Bronchus fibroblast of lung (primary cell): ENCODE measurements around the genes FASTKD1 and CYBRD1.

GRCh38 chr2:169570131-169570768 lies 3.4 kb downstream of the FASTKD1 start:
- RAMPAGE, long total RNA = no peak

DNA sequence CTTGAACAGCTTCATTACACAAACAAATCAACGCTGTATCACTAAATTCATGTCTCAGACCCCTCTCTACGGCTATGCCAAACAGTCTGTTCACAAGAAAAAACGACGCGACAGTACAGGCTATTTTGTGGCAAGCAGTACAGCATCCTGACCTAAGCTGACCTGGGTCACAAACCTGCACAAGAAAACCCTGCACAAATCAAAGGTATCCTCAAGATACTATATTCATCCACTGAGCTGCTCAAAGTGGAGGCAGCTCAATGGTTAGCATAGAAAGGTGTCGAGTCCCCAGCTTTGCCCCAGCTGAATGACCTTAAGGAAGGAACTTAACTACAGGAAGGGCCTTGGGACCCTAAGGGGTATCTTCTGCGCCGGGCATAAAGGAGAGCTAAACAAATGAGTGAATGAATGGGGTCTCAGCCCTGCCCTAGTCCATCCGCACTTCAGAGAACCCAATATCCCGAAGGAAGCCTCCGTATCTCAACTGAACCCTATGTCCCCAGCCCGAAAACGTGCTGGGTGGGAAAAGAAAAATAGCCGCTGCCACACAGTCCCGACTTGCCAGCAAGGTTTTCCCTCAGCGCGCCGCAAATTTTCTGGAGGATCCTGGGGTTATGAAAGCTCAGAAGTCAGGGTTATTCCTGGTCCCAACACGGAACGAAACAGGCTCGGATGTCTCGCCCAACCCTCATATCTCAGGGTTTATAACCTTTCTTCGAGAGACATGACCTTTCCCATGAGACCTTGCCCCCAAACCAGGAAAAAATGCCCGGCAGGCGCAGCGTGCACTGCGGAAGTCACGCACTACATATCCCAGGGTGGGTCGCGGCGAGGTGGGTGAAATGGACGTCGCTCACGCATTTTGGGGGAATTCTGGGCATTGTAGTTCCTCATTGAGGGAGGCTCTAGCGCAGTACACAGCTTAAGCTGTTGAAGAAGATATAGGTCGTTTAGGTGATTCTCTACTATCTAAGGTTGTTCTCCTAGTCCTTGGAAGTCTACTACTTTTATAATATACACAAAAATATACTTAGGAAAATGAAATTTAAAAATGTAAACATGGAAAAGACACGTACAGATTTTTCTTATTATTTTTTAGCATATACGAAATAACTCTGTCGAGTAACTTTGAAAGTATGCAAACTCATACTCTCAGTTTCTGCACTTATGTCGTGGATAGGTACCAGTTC lies at the start of gene FASTKD1:
Gene FASTKD1, minus strand, starts transcription at position 759 of the 1,190 bp plus-strand sequence.
- RAMPAGE, long total RNA = no peak

- RAMPAGE, long total RNA = no peak
These were observed 27.9 kb downstream of the KLHL23 start for GRCh38 chr2:169761360-169762069.

DNA sequence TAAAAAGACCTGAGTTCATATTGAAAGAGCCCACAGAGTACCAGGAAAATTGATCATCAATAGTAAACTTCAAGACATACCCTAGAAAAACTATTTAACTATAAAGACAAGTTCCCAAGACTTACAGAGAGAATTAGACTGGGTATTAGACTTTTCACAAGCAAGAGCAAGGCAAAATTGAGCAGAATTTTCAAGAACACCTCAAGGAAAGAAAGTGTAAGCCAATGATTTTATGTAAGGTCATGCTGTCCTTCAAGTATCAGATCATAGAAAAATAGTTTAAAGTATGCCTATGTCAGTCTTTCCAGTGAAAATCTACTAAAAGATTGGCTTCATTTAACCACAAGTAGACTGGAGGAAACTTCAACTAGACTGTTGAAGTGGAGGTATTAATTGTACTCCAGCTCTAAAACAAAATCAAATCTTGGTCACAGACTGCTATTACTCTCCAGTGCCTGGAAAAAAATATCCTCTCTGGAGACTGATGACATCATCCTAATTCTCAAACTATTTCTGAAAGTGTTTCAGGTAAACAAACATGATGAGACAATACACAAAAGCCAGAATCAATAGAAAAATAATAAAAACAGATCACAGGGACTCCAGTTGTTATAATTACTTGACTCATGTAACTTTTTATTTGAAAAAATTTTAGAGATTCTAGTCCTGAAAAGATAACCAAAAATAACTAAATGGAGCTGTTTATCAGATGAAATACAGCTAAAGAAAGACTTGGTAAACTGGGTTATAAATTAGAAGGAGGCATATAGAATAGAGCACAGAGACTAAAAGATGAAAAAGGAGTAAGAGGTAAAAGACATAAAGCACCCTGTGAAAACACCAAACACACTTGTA lies 87.8 kb upstream of the MYO3B start:
- RAMPAGE, long total RNA = no peak

DNA sequence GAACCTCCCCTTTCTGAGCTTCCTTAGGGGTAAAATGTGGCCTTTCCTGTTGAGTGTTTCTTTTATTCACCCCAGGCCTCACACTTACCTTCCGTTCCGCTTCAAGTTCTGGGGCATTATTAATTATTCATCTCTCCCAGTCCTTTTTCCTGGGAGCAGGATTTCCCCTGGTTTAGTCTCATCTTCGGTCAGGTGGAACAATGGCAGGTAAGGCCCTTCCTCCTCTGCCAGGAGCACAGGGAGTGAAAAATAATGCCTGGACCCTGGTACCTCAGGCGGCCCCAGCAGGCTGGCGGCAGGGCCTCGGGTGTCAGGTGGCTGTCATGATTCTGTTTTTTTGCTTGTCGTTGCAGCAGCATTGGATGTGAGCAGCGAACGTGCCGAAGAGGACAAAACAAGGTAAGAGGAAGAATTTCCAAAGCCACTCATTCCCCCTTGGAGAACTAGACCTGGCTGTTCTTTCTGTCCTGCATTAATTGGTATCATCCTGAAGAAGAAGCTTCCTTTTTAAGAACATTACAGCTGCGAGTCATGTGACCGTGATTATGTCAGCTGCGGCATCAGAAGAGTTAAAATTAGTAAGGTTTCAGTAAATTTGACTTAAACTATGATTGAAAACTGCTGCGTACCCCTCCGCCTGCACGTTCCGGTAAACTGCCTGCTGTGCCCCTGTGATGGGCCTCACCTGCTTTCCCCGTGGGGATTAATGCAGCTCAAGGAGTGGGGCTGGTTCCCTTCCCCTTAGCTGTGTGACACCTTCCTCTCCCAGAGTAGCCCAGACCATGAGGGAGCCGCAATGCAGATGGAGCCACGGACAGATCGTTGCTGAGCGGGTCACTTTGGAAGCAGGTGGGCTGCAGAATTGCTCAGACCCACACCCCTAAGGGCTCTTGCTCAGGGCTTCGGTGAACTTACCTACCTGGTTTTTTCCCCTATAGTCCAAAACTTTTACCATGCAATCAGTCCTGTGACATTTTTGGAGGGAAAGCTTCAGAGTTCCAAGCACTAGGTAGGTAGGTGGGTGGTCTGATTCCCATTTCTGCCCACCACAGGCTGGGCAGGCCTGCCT lies 36.2 kb upstream of the MYO3B start:
- RAMPAGE, long total RNA = no peak

- RAMPAGE, long total RNA = no peak
These were observed 185.0 kb downstream of the MYO3B start for GRCh38 chr2:170362680-170363616.

GRCh38 chr2:170986557-170987094 lies 57.6 kb downstream of the GORASP2 start:
- RAMPAGE, long total RNA = no peak

DNA sequence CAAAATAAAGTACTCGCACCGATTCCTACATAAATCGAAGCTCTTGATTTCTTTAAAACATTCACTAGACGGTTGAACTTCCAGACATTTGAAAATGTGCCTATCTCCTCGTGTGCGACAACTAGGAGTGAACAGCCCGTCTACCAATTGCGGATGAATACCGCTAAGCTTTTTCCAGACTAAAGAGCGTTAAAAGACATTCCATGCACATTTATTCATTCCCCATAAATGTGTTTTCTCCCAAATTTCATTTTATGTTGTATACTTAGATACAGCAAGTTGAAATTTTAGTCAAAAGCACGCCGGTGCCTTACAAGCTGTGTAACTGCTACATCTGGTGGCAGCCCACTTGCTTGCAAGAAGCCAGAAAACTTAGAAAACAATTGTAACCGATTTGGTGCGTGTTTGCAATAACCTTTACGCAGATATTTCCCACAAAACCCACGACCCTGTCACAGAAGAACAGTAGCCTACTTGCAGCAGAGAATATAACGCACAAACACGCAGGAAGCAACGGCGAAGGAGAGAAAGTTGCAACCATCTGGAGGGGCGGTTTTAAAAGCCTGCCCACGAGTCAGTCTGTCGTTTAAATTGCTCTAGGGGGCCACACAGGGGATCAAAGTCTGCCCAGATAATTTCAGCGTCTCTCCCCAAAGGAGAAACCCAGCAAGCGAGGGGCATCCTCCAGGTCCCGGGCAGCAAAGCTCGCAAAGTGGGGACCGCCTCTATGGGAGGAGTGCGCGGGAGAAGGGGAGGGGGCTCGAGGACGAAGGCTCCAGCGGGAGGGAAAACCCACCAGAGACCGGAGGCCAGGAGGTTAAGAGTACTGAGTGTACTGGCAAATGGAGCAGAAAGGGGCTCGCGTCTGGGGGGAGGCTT lies 1.3 kb downstream of the TLK1 start:
- RAMPAGE, long total RNA = no peak

GRCh38 chr2:171326082-171326571 lies 107.7 kb downstream of the METTL8 start:
- RAMPAGE, long total RNA = no peak

DNA sequence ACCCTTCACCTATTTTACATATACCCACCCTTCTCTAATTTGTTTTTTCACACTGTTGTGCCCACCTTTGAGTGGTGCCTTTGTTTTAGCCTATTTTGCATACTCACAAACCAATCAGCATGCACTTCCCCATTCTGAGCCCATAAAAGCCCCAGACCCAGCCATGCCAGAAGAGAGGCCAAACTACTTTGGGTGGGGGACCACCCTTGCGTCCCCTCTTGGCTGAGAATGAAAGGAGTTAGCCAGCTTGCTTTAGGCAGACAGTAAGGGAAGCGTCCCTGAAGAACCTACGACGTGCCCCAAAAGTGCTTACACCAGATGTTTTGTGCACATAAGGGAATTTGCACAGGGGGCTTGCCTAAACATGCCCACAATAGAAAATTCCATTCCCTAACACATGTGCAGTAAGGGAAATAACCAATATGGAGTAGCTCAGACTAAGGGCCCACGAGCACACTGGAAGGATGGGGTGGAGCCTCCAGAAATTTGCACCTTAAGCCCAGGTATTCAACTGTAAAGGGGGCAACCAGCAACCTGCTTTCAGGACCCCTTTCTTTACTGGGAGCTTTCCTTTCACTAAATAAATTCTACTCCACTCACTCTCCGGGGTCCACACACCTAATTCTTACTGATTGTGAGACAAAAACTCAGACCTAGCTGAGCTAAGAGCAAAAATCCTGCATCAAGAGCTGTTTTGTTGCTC lies 2.8 kb downstream of the METTL8 start:
- RAMPAGE, long total RNA = no peak

- RAMPAGE, long total RNA = start-site peak on the plus strand at chr2:171522446-171522514, 270 and 99 reads in 2 replicates
These were observed at the start of gene CYBRD1 for GRCh38 chr2:171521835-171522798. Gene CYBRD1 (plus strand): TSS chr2:171522474.

- RAMPAGE, long total RNA = no peak
These were observed 31.5 kb downstream of the CYBRD1 start for GRCh38 chr2:171553622-171554339.

GRCh38 chr2:171699712-171700336 lies 12.6 kb downstream of the DYNC1I2 start:
- RAMPAGE, long total RNA = no peak

DNA sequence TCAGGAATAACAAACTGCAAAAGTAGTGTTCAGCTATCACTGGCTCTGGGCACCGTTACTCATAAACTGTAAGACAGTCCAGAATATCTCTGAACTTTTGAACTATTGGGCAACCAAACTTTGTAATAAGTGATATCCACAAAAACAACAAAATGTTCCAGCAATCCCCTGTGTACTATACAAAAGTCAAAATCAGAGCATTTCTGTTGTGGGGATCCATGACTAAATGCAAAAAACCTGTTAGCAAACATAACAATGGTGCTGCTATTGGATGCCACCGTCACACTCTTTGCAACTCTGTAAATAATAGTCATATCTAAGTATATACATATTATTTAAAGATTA lies 56.2 kb downstream of the SLC25A12 start:
- RAMPAGE, long total RNA = no peak

- RAMPAGE, long total RNA = no peak
These were observed 29.6 kb downstream of the SLC25A12 start for GRCh38 chr2:171864397-171864853.

GRCh38 chr2:172095202-172095930 lies 7.3 kb downstream of the DLX2 start:
- RAMPAGE, long total RNA = no peak

DNA sequence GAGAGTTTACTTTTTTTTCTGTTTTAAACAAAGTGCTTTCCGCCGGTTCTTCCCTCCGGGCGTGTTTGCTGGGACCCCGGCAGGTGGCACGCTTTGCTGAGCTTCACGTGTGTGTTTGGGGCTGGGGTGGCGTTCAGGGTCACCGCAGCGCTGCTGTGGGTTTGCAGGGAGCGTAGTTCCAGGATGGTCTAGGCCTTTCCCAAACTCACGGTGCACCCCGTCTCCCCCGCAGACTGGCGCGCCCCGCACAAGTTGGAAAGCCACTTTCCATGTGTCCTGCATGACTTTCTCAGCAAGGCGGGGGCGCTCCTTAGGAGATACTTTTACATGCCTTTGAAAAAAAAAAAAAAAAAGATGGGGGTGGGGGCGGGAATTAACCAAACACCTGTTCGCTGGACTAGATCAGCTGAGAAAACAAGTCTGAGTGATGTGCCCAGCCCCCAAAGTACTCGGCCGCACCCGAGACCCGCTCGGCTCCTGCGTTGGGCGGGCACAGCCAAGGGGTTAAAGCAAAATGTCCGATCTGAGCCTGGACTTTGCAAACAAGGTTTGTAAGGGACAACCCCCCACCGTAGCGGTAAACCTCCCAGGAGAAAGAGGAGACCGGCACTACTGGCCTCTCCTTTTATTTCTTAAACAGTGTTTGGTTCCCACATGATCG lies 954 bp downstream of the ITGA6 start:
- RAMPAGE, long total RNA = no peak

DNA sequence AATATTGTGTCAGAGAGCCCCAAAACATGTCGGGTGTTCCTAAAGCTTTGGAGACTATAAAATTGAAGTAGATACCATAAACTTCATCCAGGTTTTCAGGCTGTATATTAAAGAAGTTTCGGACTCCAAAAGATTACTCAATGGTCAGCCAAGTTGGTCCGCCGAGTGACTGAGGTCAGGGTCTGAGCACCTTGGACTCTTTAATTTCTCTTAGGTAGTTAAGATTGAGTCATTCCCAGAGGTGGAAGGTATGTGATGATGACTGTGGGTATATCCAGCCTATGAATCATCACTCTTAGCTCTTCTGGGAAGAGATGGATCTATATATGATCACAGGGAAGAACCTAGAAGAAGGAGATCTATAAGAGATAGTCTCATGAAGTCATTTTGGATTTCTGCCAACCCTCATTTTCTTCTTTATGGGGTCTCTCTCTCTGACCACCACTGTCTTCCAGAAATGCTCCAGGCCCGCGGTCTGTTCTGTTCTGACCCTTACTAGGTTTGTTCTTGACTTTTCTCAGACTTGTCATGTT lies 3.3 kb downstream of the ITGA6 start:
- RAMPAGE, long total RNA = no peak

- RAMPAGE, long total RNA = no peak
These were observed 947 bp downstream of the PDK1 start for GRCh38 chr2:172556839-172557234.

- RAMPAGE, long total RNA = no peak
These were observed 47.4 kb downstream of the RAPGEF4 start for GRCh38 chr2:172783052-172783503.